Measurements from ENCODE around the genes TGFB1, CEACAM6 and ARHGEF1.

GRCh38 chr19:41295034-41295655, 14.8 kb upstream of the CCDC97 start:
- PRO-cap, 2 experiments: no peak in any of the 2 experiments

GRCh38 chr19:41297584-41298645, 12.1 kb upstream of the CCDC97 start:
- PRO-cap, 2 experiments: peak in 2 of 2 experiments; most common plus-strand start chr19:41298599 (in 2)

GRCh38 chr19:41310814-41311197, 834 bp downstream of the CCDC97 start:
- PRO-cap, 2 experiments: no peak in any of the 2 experiments

- PRO-cap, 2 experiments: no peak in any of the 2 experiments
These were observed 15.1 kb downstream of the TGFB1 start for GRCh38 chr19:41338609-41339088.

DNA sequence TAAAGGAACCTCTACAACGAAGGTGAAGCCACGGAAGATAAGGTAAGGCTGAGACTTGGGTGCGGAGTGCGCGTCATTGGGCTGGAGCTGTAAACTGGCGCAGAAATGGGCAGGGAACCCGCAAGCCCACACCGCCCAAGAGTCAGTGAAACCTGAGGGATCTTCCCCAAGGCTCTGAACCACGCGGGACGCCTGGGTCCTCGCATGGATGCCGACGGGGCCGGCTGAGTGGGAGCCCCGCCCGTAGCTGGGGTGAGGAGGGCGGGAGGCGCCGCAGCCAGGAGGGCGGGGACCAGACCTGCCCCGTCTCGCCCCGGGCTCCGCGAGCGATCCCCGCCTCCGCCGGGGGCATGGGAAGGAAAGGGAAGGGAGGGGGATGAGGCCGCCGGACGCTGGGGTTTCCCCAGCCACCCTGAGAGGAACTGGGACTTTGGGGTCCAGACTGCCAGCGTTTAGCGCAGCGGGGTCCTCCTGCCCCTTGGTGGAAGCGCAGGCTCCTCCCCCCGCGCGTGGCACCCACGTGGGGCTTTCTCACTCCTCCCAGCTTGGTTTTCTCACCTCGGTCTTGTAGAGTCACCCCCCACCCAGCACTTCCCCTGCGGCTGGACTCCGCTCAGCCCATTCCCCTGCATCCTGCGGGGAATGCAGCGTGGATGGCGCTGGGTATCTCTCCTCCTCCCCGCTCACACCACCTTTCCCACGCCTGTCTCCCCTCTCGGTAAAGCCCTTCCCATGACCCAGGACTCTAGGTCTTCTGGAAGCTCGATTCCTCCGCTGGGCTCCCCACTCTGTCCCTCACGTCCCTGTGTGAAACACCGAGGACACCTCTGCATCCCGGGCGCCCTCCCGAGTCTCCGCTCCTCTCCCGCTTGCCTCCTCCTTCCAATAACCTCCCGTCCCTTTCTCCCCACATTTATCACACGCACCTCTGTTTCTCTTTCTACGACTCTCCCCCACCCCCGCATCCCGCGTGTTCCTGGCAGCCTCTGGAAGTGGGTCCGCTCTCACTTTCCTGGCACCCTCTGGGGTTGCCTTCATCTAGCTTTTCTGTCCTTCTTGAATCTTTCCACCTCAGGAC, 2.2 kb downstream of the TGFB1 start:
- PRO-cap, 2 experiments: peak in 2 of 2 experiments; most common plus-strand start position 590 of the sequence (in 2); most common minus-strand start position 226 of the sequence (in 1)

GRCh38 chr19:41353522-41354357, at the start of gene TGFB1:
Gene TGFB1 (minus strand): TSS chr19:41353922.
- PRO-cap, 2 experiments: peak in 2 of 2 experiments; most common plus-strand start chr19:41353724 (in 2); most common minus-strand start chr19:41353616 (in 2)

GRCh38 chr19:41357225-41357863, 3.6 kb upstream of the TGFB1 start:
- PRO-cap, 2 experiments: no peak in any of the 2 experiments

DNA sequence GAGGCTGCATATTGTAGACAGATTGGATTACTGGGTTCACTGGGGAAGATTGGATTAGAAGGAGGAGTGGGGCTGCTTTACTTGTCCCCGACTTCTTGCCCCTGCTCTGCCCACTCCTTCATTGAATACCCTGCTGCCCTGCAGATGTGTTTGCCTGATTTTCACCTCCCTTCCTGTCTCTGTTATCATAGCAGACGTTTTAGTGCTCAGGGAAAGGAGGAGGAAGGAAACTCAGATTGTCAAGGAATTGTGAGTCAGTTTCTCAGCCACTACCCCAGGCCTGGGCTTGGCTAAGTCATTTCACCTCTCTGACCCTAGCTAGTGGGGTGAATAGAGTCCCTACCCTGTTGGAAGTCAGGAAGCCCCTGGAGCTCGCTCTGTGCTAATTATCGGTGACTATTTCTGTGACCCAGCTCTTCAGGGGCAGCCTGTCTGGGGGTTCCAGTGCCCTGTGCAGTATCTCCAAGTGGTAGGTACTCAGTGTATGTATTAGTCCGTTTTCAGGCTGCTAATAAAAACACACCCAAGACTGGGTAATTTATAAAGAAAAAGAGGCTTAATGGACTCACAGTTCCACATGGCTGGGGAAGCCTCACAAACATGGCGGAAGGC, 3.9 kb downstream of the BCKDHA start:
- PRO-cap, 2 experiments: peak in 1 of 2 experiments; most common plus-strand start position 257 of the sequence (in 1); most common minus-strand start position 123 of the sequence (in 1)

GRCh38 chr19:41424492-41425630, 2.3 kb downstream of the B3GNT8 start:
- PRO-cap, 2 experiments: no peak in any of the 2 experiments

DNA sequence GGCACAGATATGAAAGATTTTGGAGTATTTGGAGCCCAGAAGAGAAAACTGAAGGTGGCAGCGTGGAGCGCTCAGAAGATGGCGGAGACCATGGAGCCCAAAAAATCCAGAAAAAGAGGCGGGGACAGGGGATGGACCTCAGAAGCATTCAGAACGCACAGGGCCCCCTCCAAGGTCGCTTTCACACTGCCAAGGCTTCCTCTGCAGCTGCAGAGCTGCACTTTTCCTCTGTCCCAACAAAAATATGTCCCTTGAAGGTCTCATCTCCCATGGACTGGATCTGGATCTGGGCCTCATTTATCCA, 35.5 kb downstream of the ERICH4 start:
- PRO-cap, 2 experiments: peak in 1 of 2 experiments; most common plus-strand start position 186 of the sequence (in 1)

DNA sequence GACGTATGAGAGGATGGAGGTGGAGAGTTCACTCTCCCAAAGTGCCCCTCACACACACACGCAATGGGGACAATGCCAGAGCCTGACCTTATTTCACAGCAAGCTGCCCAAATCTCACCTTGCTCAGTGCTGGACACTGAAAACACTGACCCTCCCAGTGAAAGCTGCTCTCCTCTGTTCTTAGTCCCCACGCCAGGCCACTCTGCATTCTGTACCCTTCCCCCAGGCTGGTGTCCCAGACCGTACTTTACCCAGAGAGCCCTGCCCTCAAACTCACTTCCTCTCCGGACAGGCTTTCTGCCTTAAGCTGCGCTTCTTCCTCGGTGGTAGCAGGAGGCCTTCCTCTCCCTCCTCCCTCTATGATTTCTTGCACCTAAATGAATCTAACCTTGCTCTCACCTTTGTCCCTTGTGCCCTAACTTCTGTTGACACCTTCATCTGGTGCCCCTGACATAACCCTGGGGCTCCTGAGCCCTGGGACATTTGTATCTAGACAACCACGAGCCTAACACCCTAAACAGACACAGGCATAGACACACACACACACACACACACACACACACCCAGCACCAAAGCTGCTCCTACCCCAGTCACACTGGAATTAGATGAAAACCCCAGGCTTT, 29.6 kb upstream of the CEACAM21 start:
- PRO-cap, 2 experiments: peak in 1 of 2 experiments; most common plus-strand start position 305 of the sequence (in 1); most common minus-strand start position 275 of the sequence (in 1)

- PRO-cap, 2 experiments: no peak in any of the 2 experiments
These were observed 10.7 kb upstream of the CEACAM21 start for GRCh38 chr19:41565037-41565853.

- PRO-cap, 2 experiments: no peak in any of the 2 experiments
These were observed 8.8 kb upstream of the CEACAM6 start for GRCh38 chr19:41746428-41747126.

DNA sequence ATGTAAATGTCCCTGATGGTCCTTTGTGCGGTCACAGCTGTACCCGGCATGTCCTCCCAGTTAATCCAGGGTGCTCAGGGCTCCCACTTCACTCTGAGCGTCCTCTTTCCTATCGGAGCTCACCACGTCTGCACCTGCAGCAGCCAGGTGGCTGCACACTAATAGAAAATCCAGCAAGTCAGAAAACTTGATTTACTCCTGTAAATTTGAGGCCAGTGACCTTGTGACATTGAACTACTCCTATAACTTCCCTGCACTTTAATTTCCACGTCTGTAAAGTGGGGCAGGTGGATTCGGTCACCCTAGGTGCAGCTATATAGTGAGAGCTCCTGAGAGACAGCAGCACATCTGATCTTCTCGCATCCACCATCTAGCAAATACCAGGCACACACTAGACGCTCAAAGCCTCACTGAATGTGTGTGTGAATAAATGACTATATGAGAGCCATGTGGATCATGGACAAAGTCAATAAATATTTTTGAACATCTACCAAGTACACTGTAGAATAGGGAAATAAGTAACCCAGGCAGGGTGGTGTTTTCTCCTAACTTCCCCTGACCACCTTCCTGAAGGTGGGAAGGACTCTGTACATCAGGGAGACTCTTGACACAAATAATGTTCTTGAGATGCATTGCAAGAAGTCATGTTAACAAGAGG, 6.8 kb upstream of the CEACAM6 start:
- PRO-cap, 2 experiments: no peak in any of the 2 experiments

GRCh38 chr19:41755143-41755955, at the start of gene CEACAM6:
Gene CEACAM6 (plus strand): TSS chr19:41755530.
- PRO-cap, 2 experiments: no peak in any of the 2 experiments

- PRO-cap, 2 experiments: peak in 1 of 2 experiments; most common minus-strand start chr19:41811166 (in 1)
These were observed 14.6 kb downstream of the CEACAM3 start for GRCh38 chr19:41810814-41811585.

- PRO-cap, 2 experiments: no peak in any of the 2 experiments
These were observed 2.8 kb downstream of the RPS19 start for GRCh38 chr19:41862492-41863676.

DNA sequence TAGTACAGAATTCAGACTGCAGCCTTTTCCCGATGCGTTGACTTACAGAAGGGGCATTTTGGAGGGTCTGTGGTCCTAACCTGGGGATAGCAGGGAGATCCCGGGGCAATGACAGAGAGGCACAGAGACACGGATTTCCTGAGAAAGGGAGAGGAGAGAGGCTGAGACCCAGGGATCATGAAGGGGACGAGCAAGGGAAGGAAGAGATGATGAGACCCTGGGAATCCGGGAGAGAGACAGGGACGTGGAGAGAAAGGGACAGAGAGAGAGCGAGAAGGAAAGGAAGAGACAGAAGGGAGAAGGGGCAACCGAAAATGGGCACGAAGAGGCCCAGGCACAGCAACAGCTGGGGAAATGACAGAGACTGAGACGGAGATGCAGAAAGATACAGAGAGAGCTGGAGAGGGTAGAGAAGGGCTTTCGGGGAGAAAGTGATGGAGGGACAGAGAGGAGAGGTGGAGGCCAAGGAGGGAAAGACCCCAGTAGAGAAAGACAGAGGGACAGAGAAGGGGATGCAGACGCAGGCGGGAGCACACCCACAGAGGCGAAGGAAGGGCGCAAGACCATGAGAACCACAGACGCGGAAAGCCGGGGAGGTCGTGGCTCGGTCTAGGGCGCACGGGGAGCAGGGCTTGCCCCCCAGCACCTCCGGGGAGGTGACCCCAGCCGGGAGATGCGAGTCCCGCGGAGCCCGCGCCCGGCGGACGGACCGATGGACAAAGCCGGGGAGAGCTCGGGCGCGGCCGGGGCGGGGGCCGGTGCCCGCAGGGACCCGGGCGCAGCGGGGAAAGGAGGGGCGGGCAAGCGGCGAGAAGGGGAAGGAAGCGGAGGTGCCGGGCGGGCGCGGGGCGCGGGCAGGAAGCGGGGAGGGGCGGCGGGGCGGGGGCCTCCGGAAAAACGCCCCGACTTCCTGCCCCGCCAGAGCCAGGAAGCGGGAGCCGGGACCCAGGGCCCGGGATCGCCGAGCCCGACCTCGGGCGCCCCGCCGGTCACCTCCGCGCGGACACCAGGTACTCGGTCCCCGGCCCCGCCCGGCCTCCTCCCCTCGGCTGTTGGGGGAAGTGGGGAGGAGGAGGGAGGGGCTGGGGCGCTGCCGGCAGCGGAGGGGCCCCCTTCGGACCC, at the start of gene ARHGEF1:
ARHGEF1 (plus strand) TSS at position 905 of the 1,122 bp plus-strand sequence.
- PRO-cap, 2 experiments: peak in 2 of 2 experiments; most common plus-strand start position 921 of the sequence (in 2); most common minus-strand start position 714 of the sequence (in 1)

DNA sequence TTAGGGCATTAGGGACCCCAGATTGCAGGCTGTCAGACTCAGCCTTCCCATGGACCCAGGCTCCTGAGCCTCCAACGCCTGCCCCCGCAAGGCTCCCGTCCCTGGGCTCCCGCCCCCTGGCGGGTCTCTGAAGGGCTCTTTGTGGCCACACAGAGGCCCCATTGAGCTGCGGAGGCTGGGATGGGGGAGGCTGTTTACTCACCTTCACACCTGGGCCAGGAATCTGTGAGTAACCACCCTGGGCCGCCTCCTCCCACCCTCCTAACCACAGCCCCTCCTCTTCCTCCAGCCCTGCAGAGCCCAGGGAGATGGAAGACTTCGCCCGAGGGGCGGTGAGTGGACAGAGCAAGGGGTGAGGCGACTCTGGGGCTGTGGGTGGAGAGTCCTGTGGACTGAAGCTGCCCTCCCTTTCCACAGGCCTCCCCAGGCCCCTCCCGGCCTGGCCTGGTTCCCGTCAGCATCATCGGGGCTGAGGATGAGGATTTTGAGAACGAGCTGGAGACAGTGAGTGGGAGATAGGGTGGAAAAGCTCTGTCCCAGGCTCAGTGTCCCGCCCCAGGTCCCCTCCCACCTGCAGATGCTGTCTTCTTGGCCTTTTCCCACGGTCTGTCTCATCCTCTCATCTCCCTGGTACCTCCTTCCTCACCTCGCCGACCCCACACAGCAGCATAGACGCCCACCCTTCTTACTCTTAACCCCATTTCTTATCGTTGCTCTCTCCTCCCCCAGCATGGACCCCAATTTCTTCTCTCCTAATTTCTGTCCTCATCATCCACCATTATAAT, 5.0 kb downstream of the ARHGEF1 start:
- PRO-cap, 2 experiments: no peak in any of the 2 experiments

- PRO-cap, 2 experiments: no peak in any of the 2 experiments
These were observed 21.6 kb downstream of the ARHGEF1 start for GRCh38 chr19:41904196-41905380.

Measured in heart right ventricle (tissue), 2 donors.